SJCRH30 (cell line): ENCODE measurements around the gene PRR35.

GRCh38 chr16:84597-85427 is 6.8 kb downstream of the MPG start:
- RAMPAGE, long total RNA: no peak

DNA sequence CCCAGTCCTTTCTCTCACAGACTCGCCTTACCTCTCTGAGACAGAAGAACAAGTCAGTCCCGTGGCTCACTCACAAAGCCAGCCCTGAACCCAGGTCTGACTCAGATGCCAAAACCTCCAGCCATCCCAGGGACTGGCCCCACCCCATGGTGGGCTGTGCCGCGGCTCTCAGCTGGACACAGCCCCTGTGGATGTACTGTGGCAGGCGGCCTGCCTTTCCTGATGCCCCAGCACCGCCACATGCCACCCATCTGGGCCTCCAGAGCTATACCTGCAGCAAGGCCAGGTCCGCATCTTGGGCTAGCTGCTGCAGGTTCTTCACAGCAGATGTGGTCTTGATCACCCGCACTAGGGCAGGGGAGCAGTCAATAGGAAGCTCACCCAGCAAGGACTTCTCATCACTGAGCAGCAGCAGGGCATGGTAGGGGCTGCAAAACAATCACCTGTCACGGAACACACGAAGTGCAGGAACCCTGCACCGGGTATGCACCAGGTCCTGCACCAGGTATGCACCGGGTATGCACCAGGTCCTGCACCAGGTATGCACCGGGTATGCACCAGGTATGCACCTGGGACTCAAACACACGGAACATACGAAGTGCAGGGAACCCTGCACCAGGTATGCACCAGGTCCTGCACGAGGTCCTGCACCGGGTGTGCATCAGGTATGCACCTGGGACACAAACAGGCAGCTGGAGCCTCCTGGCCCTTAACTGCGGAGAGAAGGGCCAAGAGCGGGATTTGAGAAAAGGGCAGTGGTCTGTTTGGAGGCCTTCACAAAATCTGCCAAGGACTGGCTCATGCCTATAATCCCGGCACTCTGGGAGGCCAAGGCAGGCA is 20.1 kb downstream of the MPG start:
- RAMPAGE, long total RNA: no peak

DNA sequence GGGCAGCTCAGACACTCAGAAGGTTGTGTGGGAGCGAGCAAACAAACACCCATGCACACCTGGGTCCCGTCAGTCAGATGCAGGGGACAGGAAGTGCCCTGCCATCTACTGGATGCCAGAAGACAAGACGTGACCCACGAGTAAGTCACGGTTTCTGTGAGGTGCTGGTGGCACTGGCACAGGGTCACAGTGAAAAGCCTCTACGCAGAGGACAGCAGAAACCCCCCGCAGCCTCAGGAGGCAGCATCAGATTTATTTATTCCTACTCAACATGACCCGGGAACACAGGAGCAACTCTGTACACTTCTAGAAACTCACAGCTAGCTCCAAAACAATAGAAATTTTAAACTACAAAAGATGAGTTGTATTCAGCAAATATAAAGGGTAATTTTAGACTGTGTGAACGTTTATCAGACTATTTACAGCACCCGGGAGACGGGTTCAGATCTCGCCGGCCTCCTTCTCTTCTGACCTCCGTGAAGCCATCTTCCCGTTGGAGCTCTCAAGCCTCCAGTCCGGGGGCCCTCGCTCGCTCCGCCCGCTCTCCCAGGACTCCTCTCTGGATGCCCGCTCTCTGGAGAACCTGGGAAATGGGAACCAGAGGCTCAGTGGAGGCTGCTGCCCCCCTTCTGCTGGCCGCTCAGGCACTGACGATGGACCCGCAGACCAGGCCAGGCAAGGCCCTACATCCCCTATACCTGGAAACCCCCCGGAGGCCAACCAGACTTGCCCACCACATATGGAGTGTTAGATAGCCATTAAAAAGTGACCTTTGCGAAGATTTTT is 8.7 kb downstream of the HBQ1 start:
- RAMPAGE, long total RNA: no peak

- RAMPAGE, long total RNA: no peak
Observed at GRCh38 chr16:192004-192720, 11.9 kb downstream of the HBQ1 start.

DNA sequence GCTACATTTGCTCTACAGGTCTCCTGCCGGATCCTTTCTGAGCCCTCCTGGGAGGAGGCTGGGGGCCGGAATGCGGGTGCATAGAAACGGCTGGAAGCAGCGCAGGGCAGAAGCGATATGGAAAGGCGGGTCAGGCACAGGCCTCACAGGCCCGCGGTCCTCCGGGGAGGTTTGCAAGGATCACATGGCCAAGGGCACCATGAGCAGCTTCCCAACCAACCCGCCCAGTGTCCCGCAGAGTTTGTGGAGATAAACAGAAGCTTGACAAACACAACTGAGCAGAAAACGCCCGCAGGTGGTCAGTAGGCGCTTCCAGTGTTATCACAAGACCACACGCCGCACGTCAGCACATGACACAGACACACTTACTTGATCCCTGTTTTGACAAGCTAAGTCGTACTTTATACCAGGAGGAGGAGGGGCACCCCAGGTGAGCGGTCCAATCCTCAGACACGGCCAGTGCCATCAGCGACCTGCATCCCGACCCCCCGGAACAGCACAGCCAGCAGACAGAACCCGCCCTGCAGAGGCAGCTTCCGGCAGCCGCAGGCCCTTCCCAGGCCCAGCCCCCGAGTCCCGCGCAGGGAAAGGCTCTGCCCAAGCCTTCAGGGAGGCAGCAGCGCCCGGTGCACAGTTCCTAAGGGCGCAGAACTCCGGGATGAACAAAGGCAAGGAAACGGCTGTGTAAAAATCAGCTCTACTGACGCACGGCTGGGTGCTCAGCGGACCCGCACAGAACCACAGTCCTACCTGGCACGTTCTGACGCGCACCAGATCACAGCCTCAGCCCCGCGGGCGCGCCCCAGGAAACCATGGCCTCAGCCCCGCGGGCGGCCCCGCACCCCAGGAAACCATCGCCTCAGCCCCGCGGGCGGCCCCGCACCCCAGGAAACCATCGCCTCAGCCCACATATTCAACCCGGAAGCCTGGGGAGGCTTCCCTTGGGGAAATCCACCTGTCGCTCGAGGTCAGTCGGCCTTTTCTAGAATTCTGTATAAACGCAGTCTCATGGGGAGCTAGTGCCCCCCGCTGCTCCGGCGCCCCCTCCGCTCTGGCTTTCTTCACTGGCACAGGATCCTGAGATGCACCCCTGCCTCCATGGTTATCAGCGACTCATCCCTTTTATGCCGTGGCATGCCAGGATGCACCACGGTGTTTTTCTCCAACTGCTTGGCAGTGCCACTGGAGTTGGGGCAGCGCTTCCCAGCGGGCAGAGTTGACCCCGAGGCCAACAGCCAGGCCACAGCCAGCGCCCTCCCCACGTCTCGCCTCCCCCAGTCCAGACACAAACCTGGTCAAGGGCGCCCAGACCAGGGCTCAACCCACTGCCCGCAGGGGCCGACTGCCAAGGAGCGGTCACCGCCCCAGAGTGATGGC is 27.8 kb downstream of the AXIN1 start:
- RAMPAGE, long total RNA: no peak

GRCh38 chr16:337967-338543 is 14.5 kb downstream of the AXIN1 start:
- RAMPAGE, long total RNA: no peak

- RAMPAGE, long total RNA: no peak
Observed at GRCh38 chr16:383662-384626, 2.2 kb upstream of the PGAP6 start.

GRCh38 chr16:496431-497328 is 30.8 kb upstream of the CAPN15 start:
- RAMPAGE, long total RNA: no peak

DNA sequence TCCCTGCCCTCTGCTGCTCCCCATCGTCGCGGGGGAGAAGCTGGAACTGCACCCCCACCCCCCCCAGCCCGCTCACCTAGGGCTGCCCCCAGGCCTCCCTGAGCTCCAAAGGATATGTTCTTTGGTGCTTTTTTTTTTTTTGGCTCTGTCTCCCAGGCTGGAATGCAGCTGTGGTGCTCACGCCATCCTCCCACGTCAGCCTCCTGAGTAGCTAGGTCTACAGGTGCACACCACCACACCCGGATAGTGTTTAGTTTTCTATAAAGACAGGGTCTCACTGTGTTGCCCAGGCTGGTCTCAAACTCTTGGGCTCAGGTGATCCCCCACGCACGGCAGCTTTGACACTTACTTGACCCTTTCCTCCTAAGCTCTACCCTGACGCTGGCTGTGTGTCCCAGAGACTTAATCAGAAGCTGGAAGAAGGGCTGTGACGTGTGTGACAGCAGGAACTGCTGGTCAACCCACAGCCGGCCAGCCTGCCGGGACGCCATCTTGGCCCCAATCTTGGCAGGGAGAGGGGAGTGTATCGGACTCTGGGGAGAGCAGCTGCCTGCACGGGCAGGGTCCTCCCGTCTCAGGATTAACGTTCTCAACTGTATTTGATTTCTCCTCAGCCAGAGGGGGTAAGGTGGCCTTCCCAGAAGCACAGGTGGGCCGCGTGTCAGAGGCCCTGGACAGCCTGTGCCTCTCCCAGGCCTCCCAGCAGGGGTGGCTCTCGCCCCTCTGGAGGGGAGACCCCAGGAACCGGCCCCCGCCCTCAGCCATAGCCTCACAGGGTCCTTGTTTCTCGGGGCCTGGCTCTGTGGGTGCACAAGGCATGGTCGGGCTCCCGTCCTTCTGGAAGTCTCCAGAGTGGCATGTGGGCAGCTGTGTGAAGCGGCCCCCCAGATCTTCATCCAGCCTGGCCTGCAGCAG is 11.6 kb downstream of the CAPN15 start:
- RAMPAGE, long total RNA: no peak

DNA sequence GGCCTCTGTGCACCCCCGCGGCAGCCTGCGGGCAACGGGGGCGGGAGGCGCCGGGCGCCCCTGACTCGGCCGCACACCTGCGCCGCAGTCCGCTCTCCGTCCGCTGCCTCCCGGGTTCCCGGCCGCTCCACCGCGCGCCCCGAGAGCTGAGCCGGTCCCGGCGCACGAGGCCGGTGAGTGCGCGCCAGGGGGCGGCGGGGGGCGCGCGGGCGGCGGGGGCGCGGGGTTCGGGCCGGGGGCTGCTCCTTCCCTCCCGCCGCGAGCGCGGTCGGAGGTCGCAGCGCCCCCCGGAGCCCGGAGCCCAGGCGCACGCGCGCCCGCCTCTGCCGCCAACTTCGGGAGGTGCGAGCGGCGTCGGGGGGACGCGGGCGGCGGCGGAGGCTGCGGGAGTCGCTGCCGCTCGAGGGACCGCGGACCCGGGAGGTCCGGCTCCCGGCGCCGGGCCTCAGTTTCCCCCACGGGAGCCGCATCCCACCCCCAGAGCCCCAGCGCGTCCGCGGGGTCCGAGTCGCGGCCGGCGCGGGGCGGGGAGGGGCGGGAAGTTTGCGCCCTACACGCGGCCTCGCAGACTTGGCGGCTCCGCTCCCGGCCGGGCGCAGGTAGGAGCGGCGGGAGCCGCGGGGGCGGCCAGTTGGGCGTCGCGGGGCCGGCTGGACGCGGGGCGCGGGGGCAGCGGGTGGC is at the start of gene PRR35:
PRR35 (plus strand) TSS at position 332 of the 681 bp plus-strand sequence.
- RAMPAGE, long total RNA: no peak

- RAMPAGE, long total RNA: no peak
Observed at GRCh38 chr16:565518-566479, 1.0 kb upstream of the NHLRC4 start.

DNA sequence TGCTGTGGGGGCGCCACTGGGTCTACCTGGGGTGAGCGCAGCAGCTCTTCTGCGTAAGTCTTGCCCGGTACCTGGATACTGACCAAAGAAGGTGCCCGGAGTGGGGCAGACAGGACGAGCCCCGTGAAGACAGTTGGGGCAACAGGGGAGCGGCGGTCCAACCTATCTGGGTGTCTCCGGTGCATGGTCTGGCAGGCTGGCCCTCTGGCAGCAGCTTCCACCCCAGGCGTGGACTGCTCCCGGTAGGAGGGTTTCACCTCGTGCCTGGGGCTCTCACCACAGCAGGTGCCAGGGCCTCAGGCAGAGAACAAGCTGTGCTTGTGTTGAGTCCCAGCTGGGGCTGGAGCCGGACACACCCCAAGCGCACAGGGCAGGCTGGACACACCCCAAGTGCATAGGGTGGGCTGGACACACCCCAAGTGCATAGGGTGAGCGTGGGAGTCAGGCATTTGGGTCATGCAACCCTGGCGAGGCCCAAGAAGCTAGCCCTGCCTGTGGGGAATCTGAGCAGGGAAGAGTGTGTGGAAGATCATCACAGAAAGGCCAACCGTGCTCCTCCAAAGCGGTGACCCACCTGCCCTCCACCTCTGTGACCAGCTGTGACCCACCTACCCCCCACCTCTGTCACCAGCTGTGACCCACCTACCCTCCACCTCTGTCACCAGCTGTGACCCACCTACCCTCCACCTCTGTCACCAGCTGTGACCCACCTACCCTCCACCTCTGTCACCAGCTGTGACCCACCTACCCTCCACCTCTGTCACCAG is 1.6 kb upstream of the FBXL16 start:
- RAMPAGE, long total RNA: no peak

GRCh38 chr16:716793-717714 is 2.1 kb downstream of the METRN start:
- RAMPAGE, long total RNA: no peak

- RAMPAGE, long total RNA: no peak
Observed at GRCh38 chr16:720291-720753, 624 bp upstream of the ANTKMT start.

- RAMPAGE, long total RNA: no peak
Observed at GRCh38 chr16:761847-762673, 1.5 kb downstream of the MSLN start.

DNA sequence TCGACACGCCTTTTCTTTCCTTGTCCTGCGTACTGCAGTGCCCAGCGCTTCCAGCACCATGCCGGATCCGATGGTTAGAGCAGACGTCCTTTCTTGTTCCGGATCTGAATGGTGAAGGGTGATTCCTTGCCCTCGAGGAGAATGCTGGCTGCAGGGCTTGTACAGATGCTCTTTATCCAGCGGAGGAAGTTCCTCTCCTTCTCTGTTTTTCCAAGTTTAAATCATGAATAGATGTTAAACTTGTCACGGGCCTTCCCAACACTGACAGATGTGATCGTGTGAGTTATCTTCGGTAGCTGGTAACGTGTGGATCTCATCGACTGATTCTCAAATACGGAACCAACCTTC is 61.2 kb upstream of the GNG13 start:
- RAMPAGE, long total RNA: no peak

- RAMPAGE, long total RNA: no peak
Observed at GRCh38 chr16:903508-903884, 67.3 kb downstream of the LMF1 start.

DNA sequence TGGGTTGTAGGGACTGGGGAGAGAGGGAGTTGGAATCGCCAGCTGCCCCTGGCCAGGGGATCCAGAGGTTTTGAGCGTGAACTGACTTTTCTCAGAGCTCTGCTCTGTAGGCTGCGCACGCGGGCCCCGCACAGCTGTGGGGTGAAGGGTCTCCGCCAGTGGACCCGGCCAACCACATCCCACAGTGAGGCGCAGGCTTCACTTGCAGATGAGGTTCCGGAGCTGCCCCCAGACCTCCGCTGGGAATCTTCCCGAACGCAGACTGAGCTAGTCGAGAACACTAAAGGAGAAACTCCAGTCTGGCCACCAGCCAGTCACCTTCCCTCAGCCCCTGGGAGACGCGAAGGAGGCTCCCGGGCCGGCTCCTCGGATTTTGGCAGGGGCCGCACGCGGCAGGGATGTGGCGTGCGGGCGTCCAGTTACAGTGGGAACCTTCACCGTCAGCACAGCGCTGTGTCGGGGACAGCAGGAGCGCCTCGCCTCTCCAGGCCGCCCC is 855 bp downstream of the LMF1 start:
- RAMPAGE, long total RNA: no peak

DNA sequence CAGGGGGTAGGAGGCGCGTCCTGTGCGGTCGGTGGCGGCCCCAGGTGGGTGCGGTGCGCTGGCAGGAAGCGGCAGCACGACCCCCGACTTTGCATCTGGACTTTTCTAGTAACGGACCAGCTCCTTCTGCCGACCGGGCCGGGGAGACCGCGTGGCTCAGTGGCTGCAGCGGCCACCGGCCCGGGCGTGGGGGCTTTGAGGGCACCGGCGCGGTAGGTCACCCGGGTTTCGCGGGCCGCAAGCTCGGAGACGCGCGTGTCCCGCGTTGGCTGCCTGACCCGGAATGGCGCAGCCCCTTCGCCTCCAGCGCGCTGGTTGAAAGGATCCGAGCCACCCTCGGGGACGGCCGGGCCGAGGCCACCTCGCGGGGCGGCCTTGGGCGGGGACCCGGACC is 1.2 kb upstream of the SOX8 start:
- RAMPAGE, long total RNA: no peak

DNA sequence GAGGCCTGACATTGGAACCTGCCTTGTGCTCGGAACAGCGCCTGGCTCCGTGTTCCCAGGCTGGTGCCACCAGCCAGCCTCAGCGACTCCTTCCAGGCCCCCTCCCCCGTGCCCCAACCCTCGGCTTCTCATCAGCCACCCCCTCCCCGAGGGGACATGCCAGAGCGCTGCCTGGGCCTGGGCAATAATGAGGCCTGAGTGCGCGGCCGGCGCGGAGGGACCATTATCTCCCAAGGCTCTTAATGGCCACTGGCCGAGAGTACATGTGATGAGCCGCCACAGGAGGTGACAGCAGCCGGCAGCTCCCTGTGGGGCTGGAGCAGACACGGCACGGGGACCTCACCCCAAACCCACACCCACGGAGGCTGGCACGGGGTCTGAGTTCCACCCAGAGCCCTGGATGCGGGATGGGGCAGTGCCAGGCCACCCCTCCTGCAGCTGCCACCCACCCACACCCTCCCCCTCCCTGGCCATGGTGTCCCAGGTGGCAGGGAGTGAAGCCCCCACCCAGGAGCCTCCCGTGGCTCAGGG is 2.6 kb upstream of the C1QTNF8 start:
- RAMPAGE, long total RNA: no peak